Mammary epithelial cell (primary cell): Measurements from ENCODE around the genes FATE1, MAGEA10 and TMEM187.

DNA sequence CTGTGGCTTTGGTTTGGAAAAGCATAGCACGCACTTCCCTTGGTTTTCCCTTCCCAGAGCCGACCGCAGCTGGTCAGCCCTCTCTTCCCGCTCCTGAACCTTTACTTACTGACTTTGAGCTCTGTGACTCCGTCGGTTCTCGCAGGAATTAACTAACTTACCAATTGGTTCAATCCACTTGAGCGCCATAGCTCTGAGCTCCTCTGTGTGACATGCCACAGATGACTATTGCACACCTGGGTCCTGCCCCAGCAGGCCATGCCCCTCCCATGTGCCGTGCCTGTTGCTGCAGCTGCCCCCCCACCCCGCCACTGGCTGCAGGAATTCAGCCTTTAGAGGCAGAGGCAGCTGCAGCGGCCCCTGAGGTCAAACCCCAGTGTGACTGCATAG, 70.5 kb downstream of the MTMR1 start:
- CAGE, long polyA plus RNA = no peak
- RRBS = no CpG with 5 or more reads among the region's 11 CpGs

GRCh38 chrX:150846223-150846449, 52.3 kb downstream of the CD99L2 start:
- CAGE, long polyA plus RNA = no peak
- RRBS = no CpG with 5 or more reads among the region's 3 CpGs

- CAGE, long polyA plus RNA = no peak
- RRBS = no CpG with 5 or more reads among the region's 2 CpGs
These were observed 3.5 kb upstream of the CD99L2 start for GRCh38 chrX:150902066-150902360.

GRCh38 chrX:151177470-151177887, 1.1 kb downstream of the GPR50 start:
- CAGE, long polyA plus RNA = no peak
- RRBS = 23% methylated on average over 8 of the region's 44 CpGs

DNA sequence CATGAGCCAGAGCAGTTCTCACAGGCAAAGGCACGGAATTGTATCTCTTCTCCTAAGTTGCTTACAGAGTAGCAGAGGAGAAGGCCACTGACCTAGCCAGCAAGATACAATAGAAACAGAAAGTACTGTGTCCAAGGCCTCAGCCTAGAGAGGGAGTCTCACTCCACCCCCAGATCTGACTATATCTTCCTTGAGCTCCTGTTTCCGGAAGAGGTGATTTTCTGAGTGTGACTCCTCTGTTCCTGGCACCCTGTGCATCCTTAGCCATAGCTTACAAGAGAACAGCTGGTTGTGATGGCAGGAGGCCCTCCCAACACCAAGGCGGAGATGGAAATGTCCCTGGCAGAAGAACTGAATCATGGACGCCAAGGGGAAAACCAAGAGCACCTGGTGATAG, at the start of gene FATE1:
Gene FATE1 (plus strand): TSS at position 210 of the 397 bp plus-strand sequence.
- CAGE, long polyA plus RNA = no peak
- RRBS = no CpG with 5 or more reads among the region's 4 CpGs

- CAGE, long polyA plus RNA = no peak
- RRBS = 95% methylated on average over 2 of the region's 34 CpGs
These were observed at the start of gene MAGEA10 for GRCh38 chrX:152138017-152138747. Gene MAGEA10, minus strand, starts transcription at chrX:152138577.

DNA sequence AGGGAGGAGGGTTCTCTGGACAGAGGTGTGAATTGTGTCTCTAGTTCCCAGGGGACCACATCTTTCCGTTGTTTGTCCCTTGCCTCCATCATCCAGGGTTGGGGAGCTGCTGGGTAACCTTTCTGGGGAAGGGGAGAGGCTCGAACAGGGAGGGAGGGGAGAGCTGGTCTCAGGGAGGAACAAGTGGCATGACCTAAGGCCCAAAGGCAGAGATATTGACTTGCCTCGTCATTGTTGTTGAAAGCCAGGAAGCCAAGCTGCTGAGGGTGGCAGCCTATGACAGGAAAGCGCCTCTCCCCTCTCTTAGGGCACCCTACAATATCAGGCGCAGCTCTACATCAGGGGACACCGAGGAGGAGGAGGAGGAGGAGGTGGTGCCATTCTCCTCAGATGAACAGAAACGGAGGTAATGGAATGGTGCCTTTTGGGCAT, 20.8 kb downstream of the ZNF185 start:
- CAGE, long polyA plus RNA = no peak
- RRBS = no CpG with 5 or more reads among the region's 7 CpGs

DNA sequence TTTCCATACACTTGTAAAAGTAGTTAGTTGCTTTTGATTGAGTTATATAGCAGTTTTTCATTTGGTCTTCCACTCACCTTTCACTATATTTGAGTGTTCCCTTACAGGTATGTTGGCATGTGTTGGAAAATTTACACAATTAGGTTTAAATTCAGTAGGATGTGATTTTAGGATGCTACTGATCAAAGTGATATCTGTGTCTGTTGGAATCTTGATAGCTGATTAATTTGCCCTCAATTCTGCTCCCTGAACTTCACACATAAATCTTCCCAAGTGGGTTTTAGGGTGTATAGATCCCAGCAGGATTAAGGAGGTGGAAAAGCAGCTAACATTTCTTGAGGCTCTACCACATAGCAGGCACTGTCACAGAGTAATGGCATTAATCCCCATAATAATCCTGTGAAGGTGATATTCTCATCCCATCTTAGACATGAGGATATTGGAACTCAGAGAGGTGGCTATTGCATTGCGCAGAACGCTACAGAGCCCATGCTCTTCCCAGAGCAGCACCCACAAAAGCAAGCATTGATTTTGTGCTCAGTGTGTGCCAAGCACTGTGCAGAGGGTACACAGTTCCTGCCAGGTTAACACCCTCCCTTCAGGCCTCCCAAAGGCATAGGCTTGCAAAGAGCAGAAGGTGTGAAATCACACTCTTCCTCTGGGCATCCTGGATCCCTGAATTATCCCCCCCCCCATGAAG, 22.0 kb downstream of the PNMA5 start:
- CAGE, long polyA plus RNA = no peak
- RRBS = no CpG with 5 or more reads among the region's 2 CpGs

GRCh38 chrX:153381630-153382641, 19.2 kb downstream of the PNMA6E start:
- CAGE, long polyA plus RNA = no peak
- RRBS = no CpG with 5 or more reads among the region's 14 CpGs

GRCh38 chrX:153496145-153497114, 1.6 kb downstream of the BGN start:
- CAGE, long polyA plus RNA = no peak
- RRBS = 80% methylated on average over 7 of the region's 23 CpGs

DNA sequence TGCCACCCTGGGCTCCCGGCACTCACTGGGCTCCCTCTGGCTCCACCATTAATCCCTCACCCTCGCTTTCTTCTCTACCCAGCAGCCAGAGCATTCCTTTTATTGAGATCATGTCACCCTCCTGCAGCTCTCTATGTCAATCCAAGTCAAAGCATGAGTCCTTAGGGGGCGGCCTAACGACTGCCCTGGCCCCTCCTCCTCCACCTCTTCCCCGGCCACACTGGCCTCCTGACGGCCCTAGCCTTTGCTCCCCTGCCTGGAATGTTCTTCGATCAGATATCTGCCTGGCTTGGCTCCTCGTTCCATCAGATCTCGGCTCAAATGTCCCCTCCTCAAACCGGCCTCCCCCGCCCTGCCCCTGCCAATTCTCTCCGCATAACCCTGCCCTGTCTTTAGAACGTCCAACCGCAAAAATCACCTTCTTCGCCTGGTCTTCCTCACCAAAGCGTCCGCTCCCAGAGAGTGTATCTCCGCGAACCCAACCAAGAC, 645 bp upstream of the PNCK start:
- CAGE, long polyA plus RNA = no peak
- RRBS = 97% methylated on average over 1 of the region's 19 CpGs

DNA sequence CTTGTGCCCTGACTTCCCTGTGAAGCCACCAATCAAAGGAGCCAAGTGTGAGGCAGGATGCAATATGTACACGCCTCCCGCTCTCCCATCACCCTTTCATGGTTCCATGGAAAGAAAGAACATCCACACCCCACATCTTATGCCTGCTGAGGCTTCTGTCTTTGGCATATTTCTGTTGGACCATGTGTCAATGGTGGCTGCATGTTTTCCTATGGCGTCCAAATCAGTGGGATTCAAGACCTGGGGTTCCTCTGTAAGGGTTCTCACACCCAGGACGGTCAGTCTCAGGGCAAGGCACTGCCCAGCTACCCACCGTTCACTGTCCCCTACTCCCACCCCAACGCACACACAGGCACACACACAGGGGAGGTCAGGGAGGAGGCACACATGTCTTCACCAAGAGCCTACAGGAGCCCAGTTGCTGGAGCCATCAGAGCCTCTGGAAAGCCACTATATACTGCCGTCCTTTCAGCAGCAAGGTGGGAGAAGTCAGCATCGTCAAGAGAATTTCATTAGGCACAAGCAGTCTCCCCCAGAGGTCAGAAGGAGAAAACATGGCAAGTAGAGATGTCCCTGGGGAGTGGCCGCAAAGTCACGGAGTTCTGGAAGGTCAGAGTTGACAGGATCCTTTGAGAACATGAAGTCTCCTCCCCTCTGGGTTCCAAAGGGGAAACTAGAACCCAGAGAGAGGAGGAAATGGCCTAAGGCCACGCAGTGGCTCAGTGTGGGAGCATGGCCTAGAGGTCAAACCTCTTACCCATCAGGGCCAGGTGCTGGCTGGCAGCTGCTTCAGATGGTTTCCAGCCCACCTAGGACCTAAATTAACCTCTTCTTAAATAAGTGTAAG, 1.1 kb downstream of the IDH3G start:
- CAGE, long polyA plus RNA = no peak
- RRBS = no CpG with 5 or more reads among the region's 11 CpGs

DNA sequence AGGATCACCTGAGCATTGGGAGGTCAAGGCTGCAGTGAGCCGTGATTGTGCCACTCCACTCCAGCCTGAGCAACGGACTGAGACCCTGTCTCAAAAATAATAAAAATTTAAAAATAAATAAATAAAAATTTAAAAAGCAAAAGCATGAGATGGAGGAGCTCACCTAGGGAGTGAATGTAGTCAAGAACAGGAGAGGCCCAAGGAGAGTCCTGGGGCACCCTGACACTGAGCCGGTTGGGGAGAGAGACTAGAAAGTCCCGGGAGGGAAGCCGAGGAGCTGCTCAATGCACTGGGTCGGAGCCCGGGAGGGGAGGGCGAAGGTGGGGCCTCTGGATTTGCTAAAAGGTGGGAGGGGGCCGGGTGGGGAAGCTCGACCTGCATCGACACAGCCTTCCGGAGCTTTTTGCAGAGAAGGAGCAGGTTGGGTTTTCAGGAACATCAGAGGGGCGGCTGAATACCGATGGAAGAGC, 12.0 kb downstream of the PDZD4 start:
- CAGE, long polyA plus RNA = no peak
- RRBS = 41% methylated on average over 6 of the region's 14 CpGs

GRCh38 chrX:153969936-153970495, 1.6 kb downstream of the HCFC1 start:
- CAGE, long polyA plus RNA = no peak
- RRBS = no CpG with 5 or more reads among the region's 30 CpGs

DNA sequence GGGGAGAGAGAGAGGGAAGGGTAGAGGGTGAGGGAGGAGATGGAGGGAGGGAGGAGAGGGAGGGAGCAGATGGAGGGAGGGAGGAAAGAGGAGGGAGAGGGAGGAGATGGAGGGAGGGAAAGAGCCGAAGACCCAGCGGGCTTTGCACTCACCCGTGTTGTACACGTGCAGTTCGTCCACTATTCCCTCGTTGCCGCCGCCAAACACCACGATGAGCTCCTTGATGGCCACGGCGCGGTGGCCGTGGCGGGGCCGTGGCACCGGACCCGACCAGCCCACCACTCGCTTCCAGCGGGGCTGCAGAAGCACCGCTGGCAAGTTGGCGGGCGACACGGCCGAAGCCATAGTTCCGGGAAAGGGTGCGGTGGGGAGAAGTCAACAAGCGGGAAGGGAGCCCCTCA, 1.1 kb downstream of the HCFC1 start:
- CAGE, long polyA plus RNA = no peak
- RRBS = 19% methylated on average over 9 of the region's 27 CpGs

GRCh38 chrX:153972082-153973161, at the start of gene TMEM187:
Gene TMEM187, plus strand, starts transcription at chrX:153972754.
- CAGE, long polyA plus RNA = no peak
- RRBS = 11% methylated on average over 84 of the region's 137 CpGs

- CAGE, long polyA plus RNA = no peak
- RRBS = no CpG with 5 or more reads among the region's 10 CpGs
These were observed 7.3 kb downstream of the IRAK1 start for GRCh38 chrX:154012448-154012695.

DNA sequence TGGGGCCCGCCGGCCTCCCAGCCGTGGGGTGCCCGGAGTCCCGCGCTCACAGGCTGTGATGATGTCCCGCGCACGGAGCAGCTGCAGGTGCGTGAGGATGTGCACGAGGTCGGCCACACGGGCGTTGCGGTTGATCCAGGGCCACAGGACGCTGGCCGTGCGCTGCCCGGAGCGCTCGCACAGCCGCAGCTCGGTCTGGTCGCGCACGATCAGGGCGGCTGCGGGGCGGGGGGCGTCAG, 402 bp downstream of the IRAK1 start:
- CAGE, long polyA plus RNA = no peak
- RRBS = no CpG with 5 or more reads among the region's 30 CpGs

DNA sequence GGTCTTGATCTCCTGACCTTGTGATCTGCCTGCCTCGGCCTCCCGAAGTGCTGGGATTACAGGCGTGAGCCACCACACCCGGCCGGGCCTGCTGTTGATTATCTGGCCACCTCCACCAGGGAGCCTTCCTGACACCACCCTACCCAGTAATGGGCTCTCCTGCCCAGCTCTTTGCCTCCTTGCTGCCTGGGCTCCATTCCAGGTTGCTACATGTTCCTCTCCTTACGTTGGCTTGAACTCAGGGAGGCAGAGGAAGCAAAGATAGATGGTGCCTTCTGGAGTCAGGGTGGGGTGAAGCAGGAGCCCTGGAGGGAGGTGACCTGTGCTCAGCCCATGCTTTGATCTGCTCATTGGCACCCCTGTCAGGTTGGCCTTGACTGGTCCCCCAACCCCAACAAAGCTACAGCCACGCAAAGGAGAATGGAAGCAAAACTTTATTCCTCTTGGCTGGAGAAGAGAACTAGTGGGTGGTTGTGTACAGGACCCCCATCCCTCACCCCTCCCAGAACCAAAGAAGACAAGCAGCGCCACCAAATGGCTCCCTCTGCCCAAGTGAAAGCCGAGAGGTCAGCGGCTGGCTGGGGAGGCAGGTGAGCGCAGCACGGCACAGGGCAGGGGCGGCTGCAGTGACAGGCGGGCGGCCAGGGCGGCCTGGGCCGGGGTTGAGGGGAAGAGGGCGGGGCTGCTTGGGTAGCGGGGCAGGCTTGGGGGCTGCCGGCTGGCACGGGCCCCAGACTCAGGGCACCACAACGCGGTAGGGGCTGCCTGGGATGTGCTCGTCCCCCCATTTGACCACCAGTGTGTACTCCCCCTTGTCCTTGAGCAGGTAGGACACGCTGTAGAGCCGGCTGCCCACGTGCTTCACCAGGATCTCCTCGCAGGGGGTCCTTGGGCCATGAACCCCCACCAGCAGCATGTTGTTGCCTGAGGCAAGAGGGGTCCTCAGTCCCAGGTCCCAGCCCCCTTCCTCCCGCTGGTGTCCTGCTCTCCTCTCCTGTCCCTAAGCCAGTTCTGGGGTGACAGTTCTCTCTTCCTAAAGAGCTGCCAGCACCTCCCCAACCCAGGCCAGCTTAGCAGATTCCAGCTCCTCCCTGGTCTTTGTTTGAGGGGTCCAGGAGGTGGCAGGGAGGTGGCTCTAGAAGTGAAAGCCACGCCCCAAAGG, 25.9 kb downstream of the FLNA start:
- CAGE, long polyA plus RNA = no peak
- RRBS = 86% methylated on average over 4 of the region's 30 CpGs

DNA sequence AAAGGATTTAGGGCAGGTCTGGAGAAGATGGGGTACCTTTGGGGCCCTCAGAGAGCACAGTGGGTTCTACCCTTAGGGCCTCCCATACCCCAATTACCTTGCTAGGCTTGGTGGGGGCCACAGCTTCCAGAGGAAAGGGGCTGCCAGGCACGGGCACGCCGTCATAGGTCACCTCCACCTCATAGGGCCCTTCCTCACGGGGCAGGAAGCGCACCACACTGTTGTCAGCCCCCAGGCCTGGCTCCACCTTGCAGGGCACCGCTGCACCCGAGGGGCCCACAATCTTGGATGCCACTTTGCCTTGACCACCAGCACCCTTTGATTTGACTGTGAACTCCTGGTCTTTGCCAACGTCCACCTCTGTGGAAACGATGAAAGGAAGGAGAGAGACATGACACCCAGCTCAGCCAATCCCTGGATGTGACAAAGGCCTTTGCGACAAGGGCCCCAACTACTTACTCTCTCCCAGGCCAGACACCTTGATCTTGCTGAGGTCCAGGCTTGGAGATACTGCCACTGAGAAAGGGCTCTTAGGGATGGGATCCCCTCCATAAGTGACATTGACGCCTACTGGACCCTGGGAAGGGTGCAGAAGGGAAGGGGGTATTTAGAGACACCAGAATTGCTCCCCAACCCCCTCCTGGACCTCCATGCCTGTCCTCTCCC, 13.1 kb downstream of the FLNA start:
- CAGE, long polyA plus RNA = no peak
- RRBS = no CpG with 5 or more reads among the region's 11 CpGs